Zone of skin (tissue), 1 donor: Measurements from ENCODE around the genes CARTPT and HEXB.

DNA sequence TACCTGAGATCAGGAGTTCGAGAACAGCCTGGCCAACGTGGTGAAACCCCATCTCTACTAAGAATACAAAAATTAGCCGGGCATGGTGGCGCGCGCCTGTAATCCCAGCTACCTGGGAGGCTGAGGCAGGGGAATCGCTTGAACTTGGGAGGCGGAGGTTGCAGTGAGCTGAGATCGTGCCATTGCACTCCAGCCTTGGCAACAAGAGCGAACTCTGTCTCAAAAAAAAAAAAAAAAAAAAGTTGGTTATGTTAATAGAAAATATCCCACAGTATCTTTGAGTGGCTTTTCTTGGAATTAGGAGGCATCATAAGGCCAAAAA is 869 bp downstream of the MCCC2 start:
- RRBS, result no CpG with 5 or more reads among the region's 10 CpGs

DNA sequence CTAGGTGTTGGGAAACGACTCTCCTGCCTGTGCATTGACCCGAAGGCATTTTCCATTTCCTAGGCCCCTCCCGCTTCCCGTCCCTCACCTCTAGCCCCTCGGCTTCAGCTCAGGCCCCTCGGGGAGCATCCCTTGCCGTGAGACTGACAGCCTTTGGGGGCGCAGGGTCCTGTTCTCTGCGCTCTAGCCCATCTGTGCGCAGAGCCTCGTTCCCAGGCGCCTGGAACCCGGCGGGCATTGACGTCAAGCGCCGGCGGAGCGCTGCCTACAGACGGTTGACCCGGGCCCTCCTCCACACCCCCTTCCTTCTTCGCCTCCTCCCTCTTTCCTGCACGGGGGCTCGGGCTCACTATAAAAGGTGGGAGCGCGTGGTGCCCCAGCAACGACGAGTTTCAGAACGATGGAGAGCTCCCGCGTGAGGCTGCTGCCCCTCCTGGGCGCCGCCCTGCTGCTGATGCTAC is at the start of gene CARTPT:
CARTPT (plus strand) TSS at position 382 of the 461 bp plus-strand sequence.
- RRBS, result no CpG with 5 or more reads among the region's 33 CpGs

- RRBS, result 36% methylated on average over 5 of the region's 19 CpGs
Observed at GRCh38 chr5:71850718-71851328, 131.7 kb downstream of the CARTPT start.

GRCh38 chr5:71916433-71916772 is 190.9 kb upstream of the MAP1B start:
- RRBS, result no CpG with 5 or more reads among the region's 2 CpGs

GRCh38 chr5:72109544-72110216 is 2.4 kb downstream of the MAP1B start:
- RRBS, result no CpG with 5 or more reads among the region's 16 CpGs

- RRBS, result no CpG with 5 or more reads among the region's 7 CpGs
Observed at GRCh38 chr5:72138783-72139446, 31.6 kb downstream of the MAP1B start.

- RRBS, result no CpG with 5 or more reads among the region's 3 CpGs
Observed at GRCh38 chr5:72465125-72465557, 42.1 kb downstream of the ZNF366 start.

- RRBS, result no CpG with 5 or more reads among the region's 1 CpG
Observed at GRCh38 chr5:72618837-72619170, 111.6 kb upstream of the ZNF366 start.

DNA sequence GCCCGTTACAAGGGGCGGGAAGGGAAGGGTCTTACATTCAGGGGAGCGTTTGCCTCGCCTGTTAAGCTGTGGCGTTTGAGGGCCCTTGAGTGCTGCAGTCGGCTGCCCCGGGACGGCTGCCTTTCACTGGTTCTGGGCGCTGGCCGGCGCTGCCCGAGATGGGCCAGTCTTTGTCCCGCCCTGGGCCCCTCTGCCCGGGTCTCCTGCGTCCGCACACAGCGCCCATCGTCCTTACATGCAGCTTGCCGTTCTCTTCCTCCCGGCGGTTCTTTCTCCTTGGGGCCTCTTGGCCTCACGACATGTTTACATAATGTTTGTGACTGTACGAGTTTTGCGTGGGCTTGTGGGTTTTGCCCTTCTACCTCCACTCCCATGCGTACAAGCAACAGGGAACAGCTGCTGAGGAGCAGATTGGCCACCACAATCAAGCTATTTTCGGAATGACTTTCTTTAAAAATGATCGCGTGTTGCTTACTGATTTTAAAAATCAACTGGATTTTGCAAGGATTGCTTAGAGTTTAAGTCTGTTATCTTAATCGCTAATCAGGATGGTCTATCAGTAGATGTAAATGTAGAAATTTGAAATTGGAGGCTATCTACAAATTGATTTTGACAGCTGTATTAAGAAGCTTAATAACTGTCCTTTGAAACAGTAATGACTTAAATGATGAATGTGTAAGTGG is 695 bp downstream of the TNPO1 start:
- RRBS, result 2% methylated on average over 14 of the region's 29 CpGs

DNA sequence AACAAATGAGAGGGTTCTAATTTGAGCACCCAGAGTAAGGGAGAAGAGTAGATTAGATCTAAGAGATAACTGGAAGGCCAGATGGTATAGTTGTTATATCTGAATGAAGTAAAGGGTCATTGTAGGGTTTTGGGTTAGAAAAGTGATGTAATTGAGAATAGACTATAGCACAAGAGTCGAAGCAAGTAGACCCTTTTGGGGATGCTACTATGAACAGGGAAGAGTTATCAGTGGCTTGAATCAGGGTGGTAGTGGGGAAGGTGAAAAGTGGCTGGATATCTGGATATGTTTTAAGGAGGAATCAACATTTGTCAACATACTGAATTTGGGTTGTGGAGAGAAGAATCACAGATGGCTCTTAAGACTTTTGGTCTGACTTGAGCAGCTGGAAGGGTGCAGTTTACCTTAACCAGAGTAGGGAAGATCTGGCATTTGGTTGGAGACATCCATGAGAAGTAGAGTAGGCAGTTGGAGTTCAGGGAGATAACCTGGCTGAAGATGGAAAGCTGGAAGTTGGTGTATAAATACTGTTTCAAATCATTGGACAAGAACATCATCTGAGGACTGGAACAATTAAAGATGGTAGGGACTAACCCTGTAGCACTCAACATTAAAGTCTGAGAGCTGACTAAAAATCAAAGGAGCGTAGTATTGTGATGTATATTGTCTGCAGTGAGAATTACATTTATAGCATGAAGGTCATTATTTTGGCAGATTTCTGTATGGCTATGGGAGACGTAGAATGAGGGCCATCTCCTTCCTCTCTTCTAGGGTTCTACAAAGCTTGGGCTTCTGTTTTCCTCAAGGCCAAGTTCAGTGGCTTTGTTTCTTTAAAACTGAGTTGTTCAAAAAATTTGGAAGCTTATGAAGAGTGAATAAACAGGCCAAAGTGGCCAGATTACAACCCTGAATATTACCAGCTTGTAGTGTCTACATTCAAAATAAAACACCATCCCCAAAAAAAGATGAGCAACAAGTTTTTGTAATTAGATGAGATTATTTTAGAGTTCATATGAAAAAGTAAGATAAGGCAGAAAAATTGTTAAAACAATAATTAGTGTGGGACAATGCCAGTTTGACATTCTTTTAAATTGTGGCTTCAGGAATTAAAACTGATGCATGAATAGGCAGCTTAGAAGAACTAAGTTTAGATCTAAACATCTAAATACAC is 38.2 kb upstream of the FCHO2 start:
- RRBS, result no CpG with 5 or more reads among the region's 3 CpGs

- RRBS, result no CpG with 5 or more reads among the region's 6 CpGs
Observed at GRCh38 chr5:72937723-72938779, 17.8 kb upstream of the FCHO2 start.

- RRBS, result no CpG with 5 or more reads among the region's 7 CpGs
Observed at GRCh38 chr5:72939888-72940621, 15.8 kb upstream of the FCHO2 start.

- RRBS, result no CpG with 5 or more reads among the region's 2 CpGs
Observed at GRCh38 chr5:73188933-73189395, 16.0 kb downstream of the TMEM174 start.

GRCh38 chr5:73502048-73502434 is 3.8 kb downstream of the BTF3 start:
- RRBS, result no CpG with 5 or more reads among the region's 6 CpGs

DNA sequence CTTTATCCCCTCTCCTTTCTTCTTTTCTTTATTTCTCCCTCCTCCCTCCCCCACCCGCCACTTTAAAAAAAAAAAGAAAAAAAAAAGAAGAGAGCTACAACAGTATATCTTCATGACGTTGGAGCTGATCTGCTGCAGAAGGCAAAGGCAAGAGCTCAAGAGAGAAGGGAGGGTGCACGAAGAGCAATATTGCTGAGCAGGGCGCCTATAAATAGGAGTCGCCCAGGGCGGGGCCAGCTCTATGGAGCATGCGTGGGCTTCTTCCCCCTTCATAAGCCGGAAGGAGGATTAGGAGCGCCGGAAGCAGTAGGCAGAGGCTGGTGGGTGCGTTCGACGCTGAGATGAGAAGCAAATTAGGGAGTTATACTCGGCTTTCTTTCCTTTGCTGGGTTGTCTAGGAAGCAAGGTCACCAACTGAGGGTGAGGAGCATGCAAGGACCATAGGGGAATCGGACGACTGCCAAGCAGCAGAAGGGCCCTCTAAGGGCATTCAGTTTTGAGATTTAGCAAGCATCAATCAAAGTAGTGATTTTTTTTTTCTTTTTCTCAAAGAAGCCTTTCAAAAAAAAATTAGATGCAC is 496.8 kb downstream of the ENC1 start:
- RRBS, result no CpG with 5 or more reads among the region's 16 CpGs

- RRBS, result no CpG with 5 or more reads among the region's 6 CpGs
Observed at GRCh38 chr5:74206685-74207254, 433.8 kb downstream of the ENC1 start.

DNA sequence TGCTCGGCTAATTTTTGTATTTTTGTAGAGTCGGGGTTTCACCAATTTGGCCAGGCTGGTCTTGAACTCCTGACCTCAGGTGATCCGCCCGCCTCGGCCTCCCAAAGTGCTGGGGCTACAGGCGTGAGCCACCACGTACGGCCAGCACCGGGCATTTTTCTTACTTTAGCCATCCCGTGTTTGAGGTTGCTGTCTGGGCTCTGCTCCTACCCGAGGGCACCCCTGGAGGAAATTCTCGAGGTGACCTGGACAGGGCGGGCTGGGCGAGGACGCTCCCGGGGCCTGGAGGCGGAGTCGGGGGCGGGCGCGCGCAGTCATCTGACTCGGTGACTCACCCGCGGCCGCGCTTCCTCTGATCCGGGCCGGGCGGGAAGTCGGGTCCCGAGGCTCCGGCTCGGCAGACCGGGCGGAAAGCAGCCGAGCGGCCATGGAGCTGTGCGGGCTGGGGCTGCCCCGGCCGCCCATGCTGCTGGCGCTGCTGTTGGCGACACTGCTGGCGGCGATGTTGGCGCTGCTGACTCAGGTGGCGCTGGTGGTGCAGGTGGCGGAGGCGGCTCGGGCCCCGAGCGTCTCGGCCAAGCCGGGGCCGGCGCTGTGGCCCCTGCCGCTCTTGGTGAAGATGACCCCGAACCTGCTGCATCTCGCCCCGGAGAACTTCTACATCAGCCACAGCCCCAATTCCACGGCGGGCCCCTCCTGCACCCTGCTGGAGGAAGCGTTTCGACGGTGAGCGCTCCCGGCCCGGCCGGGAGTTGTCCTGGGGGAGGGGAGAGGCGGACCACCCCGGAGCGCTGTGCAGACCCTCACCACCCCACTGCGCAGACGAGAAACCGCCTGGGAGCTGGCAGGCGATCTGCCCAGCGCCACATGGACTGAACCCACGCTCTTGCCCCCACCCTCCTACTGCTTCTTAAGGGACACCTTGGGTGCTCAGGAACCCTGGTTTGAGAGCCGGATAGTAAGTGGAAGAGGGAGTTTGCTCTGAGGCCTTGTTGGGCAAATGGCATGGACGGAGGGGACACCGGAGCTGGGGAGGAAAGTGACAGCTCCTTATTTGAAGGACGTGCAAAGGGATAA is at the start of gene HEXB:
HEXB (plus strand) TSS at position 400 of the 1,077 bp plus-strand sequence.
- RRBS, result 3% methylated on average over 43 of the region's 82 CpGs

GRCh38 chr5:74866725-74867015 is 483 bp upstream of the FAM169A start:
- RRBS, result 27% methylated on average over 13 of the region's 18 CpGs

DNA sequence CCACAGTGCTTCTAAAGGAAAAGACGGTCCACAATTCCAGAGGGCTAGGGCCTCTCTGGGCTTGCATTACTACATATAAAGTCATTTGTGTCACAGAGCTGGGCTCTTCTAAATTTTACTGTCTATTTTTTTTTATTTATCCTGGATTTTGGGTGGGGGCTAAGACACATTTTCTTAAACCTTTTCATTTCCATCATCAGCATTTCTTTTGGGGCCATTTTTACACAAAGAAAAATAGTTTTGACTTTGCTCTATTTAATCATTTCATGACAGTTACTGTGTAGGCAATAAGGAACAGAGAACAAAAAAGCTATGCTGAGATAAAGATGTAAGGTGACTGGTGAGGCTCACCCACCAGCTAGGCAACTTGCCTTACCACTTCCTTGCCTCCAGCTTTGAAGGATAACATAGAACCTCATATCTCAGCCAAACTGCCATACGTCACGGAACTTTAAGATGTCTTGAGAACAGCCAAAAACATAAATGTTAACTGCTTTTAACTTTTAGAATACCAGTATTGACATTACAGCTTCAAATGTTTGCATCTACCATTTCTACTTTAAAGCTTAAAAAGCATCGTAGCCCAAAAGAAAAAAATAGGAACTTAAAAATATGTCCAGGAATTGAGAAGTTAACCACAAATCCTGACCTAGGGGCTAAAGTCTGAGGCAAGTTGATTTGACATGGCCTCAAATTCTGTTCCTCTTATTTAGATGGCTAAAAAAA is 7.5 kb upstream of the GCNT4 start:
- RRBS, result no CpG with 5 or more reads among the region's 4 CpGs